Measurements from ENCODE around the gene SMIM29.

CAGE:
- cytosol, long polyA minus RNA: no peak
- cytosol, long polyA plus RNA: no peak
- long polyA plus RNA: no peak
- nucleus, long polyA minus RNA: no peak
- nucleus, long polyA plus RNA: no peak
These were observed 39.9 kb upstream of the MLN start for GRCh38 chr6:33843501-33844291.

DNA sequence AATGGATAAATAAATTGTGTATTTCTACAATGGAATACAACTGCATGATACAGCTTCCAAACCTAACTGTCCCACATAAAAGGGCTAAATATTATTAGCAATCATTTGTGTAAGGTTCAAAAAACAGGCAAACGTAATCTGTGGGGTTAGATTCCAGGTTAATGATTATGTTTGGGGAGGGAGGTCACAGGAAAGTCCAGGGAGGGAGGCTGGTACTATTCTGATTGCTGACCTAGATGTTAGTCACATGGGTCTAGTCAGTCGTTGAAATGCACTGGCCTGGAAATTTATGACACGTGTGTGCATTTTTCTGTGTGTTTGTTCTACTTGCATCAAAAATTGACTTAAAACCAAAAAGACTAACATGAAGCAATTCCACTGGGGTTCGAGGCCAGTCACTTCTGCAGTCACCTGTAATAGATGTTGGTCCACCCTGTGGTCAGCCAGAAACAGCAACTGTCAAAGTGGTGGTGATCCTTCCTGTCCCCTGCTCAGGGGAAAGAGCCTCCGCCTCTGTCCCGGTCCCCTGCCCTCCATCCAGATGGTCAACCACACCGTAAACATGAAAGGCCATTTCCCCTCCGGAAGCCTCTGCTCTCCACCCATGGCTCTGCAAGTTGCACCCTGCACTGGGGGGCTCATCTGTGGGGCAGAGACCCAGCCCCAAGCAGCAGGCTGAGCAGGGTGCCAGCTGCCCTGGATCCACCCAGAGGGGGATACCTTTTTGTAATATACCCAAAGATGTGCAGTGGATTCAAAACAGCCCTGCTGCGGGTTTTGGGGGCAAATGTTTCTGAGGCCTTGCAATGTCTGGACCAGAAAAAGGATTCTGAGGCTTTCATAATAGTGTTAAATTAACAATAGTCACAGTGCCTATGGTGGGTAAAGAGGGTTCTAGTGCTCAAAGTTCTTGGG lies 104.4 kb upstream of the MLN start:
CAGE:
- cytosol, long polyA minus RNA: no peak
- cytosol, long polyA plus RNA: no peak
- long polyA plus RNA: no peak
- nucleus, long polyA minus RNA: no peak
- nucleus, long polyA plus RNA: no peak

GRCh38 chr6:34142592-34143017 lies 3.3 kb downstream of the GRM4 start:
CAGE:
- cytosol, long polyA minus RNA: no peak
- cytosol, long polyA plus RNA: no peak
- long polyA plus RNA: no peak
- nucleus, long polyA minus RNA: no peak
- nucleus, long polyA plus RNA: no peak

DNA sequence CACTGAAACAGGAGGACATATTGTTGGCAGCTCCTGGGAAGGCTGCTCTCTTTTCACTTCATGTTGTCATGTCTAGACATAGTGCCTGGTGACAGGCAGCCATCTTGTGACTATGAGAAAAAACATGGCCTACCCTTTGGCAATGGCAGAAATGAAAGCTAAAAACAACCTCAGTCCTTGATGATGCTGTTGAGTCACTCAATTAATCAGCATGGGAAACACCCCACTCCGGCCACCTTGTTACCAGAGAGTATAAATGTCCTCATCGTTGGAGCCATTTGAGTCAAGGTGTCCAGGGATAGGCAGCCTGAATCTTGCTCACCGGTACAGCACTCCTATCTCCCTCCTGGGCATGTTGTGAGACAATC lies 31.2 kb upstream of the HMGA1 start:
CAGE:
- cytosol, long polyA minus RNA: no peak
- cytosol, long polyA plus RNA: no peak
- long polyA plus RNA: no peak
- nucleus, long polyA minus RNA: no peak
- nucleus, long polyA plus RNA: no peak

CAGE:
- cytosol, long polyA minus RNA: start-site peak on the plus strand at chr6:34237123-34237202, 30 reads
- cytosol, long polyA plus RNA: no peak
- long polyA plus RNA: no peak
- nucleus, long polyA minus RNA: no peak
- nucleus, long polyA plus RNA: no peak
These were observed 525 bp downstream of the HMGA1 start for GRCh38 chr6:34236968-34237828.

CAGE:
- cytosol, long polyA minus RNA: no peak
- cytosol, long polyA plus RNA: no peak
- long polyA plus RNA: no peak
- nucleus, long polyA minus RNA: no peak
- nucleus, long polyA plus RNA: no peak
These were observed 1.9 kb downstream of the HMGA1 start for GRCh38 chr6:34238438-34239048.

DNA sequence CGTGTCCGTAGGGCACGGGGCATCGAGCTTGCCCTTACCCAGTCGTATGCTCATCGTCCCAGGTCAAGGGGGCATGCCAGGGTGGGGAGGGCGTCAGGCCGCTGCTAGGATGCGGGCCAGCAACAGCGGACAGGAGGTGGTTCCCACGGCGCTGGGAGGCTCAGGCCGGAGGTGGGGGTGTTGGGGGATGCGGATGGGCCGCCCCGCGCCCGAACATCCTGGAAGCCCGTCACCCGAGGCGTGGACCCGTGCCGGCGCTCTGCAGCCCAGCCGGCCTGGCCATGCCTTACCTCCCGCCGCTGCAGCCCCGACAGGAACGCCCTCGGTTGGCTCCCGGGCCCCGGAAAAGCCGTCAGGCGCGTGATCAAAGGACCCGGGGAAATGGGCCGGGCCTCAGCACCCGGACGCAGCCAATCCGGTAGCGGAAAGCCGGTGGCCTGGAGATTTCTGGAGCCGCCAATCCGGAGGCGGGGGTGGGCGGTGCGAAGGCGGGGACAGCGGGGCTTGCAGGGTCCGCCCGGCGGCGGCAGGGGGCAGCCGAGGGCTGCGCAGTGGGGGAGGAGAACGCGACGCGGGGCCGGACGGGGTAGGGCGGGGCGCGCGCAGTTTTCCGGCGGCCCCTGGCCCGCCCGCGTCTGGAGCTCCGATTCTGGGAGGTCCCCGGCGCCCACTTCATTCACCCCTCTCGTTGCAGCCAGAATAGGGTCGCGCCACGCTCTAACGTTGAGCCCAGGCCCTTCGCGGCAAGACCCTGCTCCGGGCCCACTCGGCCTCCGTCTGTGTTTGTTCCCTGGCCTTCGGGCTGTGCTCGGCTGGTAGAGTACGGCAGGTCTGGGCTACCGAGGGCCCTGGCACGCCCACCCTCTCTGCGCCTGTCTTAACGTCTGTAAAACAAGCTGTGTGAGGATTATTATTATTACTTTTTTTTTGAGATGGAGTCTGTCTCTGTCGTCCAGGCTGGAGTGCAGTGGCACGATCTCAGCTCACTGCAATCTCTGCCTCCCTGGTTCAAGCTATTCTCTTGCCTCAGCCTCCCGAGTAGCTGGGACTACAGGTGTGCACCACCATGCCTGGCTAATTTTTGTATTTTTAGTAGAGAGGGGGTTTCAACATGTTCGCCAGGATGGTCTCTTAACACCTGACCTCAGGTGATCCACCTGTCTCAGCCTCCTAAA lies at the start of gene SMIM29:
TSS of gene SMIM29 (minus strand) at position 318 of the 1,175 bp plus-strand sequence.
CAGE:
- cytosol, long polyA minus RNA: start-site peak on the minus strand centred at position 336 of the sequence, 16 bp wide, 30 reads
- cytosol, long polyA plus RNA: start-site peak on the minus strand centred at position 343 of the sequence, 42 bp wide, 956 and 157 reads in 2 replicates
- long polyA plus RNA: start-site peak on the minus strand centred at position 343 of the sequence, 50 bp wide, 1,547 and 946 reads in 2 replicates
- nucleus, long polyA minus RNA: no peak
- nucleus, long polyA plus RNA: start-site peak on the minus strand centred at position 347 of the sequence, 50 bp wide, 209 and 232 reads in 2 replicates

DNA sequence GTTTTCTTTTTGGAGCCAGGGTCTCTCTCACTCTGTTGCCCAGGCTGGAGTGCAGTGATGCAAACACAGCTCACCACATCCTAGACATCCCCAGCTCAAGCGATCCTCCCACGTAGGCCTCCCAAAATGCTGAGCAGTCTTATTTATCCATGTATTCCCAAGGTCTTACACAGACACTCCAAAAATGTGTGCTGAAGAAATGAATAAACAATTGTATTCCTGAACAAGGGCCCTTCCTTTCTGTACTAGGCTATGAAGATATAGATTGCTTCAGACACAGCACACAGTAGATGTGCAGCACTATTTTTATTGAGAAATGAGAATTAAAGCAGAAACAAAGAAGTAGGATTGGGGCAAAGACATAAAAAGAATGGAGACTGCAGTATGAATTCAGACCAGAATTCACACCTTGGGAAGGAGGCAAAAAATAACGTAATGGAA lies 9.1 kb downstream of the NUDT3 start:
CAGE:
- cytosol, long polyA minus RNA: no peak
- cytosol, long polyA plus RNA: no peak
- long polyA plus RNA: no peak
- nucleus, long polyA minus RNA: no peak
- nucleus, long polyA plus RNA: no peak

DNA sequence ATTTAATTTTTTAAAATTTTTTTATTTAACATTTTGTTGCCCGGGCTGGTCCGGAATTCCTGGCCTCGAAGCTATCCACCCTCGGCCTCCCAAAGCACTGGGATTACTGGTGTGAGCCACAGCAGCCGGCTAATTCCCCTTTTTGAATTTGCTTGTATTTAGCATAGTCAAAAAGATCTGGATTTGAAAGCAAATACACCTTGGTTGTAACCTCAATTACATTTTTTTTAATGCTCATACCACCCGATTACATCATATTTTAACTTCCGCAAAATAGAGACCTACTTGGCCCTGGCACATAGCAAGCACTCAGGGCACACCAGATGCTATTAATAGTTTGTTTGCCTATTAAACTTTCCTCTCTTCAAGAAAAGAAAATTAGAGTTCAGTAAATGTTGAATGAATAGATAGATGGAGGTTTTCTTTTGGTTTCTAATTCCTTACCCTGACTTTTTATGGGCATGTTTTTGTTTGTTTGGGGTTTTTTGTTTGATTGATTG lies 1.2 kb upstream of the NUDT3 start:
CAGE:
- cytosol, long polyA minus RNA: no peak
- cytosol, long polyA plus RNA: no peak
- long polyA plus RNA: no peak
- nucleus, long polyA minus RNA: no peak
- nucleus, long polyA plus RNA: no peak

DNA sequence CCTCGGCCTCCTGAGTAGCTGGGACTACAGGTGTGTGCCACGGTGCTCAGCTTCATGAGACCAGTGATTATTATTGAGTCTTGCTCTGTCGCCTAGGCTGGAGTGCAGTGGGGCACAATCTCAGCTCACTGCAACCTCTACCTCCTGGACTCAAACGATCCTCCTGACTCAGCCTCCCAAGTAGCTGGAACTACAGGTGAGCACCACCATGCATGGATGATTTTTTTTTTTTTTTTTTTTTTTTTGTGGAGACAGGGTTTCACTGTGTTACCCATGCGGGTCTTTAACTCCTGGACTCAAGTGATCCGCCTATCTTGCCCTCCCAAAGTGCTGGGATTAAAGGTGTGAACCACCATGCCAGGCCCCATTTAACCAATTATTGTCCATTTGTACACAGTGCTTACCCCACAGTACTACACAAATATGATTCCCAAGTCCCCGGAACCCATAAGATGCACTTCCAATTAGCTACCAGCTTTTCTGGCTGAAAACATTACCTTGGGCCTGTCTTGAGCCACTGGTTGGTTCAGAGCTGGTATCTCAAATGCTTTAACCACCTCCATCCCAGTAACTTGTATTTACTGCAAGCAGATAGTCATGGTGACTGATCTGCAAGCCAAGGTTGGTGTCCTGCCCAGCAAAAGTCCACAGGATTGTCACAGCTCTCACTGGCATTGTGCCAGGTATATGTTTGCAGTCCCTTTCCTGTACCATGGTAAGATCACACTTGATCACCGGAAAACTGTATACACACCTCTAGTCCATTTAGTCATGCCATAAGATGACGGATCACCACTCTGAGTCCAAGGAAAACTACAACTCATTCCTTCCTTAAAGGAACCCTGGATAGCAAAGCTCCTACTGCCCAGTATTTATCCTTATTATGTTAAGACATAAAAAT lies 10.0 kb downstream of the RPS10 start:
CAGE:
- cytosol, long polyA minus RNA: no peak
- cytosol, long polyA plus RNA: no peak
- long polyA plus RNA: no peak
- nucleus, long polyA minus RNA: no peak
- nucleus, long polyA plus RNA: no peak

CAGE:
- cytosol, long polyA minus RNA: no peak
- cytosol, long polyA plus RNA: no peak
- long polyA plus RNA: no peak
- nucleus, long polyA minus RNA: no peak
- nucleus, long polyA plus RNA: no peak
These were observed 662 bp downstream of the RPS10 start for GRCh38 chr6:34424872-34425942.

DNA sequence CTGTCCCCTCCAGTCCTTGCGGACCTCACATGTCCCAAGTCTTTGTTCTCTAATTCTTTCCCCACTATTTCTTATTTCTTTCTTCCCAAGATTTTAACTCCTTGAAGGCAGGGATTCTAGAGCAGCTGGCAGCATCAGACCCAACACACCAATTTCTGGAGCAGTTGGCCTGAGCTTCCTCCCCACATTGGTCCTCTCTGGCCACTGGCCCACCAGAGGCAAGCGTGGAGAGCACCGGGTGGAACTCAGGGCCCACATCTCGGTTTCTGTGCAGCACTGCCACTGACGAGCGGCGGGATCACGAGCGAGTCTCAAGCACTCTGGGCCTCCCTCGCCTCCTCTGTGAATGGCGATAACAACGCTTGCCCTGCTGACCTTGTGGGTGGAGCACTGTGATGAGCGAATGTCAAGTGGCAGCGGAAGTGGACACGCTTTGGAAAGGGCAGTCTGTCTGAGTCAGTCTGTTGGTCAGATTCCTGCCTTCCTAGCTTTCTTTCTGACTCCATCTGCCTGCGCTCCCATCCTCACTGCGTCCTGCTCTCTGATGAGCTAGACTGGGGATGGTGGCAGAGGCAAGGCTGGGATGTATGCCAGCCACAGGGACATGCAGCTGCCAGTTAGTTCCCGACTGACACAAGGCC lies 4.3 kb upstream of the SPDEF start:
CAGE:
- cytosol, long polyA minus RNA: no peak
- cytosol, long polyA plus RNA: no peak
- long polyA plus RNA: no peak
- nucleus, long polyA minus RNA: no peak
- nucleus, long polyA plus RNA: no peak

CAGE:
- cytosol, long polyA minus RNA: no peak
- cytosol, long polyA plus RNA: no peak
- long polyA plus RNA: no peak
- nucleus, long polyA minus RNA: no peak
- nucleus, long polyA plus RNA: no peak
These were observed 20.4 kb upstream of the SPDEF start for GRCh38 chr6:34576501-34576988.

DNA sequence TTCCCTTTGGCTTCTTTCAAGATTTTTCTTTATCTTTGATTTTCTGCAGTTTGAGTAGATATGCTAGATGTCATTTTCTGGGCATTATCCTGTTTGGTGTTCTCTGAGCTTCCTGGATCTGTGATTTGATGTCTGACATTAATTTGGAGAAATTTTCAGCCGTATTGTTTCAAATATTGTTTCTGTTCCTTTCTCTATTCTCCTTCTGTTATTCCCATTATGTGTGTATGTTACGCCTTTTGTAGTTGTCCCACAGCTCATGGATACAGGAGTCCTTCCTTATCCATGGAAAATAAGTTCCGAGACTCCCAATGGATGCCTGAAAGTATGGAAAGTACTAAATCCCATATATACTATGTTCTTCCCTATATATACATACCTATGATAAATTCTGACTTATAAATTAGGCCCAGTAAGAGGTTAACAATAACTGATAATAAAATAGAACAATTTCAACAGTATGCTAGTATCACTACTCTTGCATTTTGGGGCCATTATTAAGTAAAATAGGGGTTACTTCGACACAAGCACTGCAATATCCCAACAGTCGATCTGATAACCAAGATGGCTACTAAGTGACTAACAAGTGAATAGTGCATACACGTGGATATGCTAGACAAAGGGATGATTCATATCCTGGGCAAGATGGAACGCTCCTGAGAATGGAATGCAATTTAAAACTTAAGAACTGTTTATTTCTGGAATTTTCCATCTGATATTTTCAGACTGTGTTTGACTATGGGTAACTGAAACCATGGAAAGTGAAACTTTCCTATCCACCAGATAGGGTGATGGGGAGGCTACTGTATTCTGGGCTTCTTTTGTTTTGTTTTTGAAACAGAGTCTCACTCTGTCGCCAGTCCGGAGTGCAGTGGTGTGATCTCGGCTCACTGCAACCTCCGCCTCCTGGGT lies 66.7 kb downstream of the ILRUN start:
CAGE:
- cytosol, long polyA minus RNA: no peak
- cytosol, long polyA plus RNA: no peak
- long polyA plus RNA: no peak
- nucleus, long polyA minus RNA: no peak
- nucleus, long polyA plus RNA: no peak

DNA sequence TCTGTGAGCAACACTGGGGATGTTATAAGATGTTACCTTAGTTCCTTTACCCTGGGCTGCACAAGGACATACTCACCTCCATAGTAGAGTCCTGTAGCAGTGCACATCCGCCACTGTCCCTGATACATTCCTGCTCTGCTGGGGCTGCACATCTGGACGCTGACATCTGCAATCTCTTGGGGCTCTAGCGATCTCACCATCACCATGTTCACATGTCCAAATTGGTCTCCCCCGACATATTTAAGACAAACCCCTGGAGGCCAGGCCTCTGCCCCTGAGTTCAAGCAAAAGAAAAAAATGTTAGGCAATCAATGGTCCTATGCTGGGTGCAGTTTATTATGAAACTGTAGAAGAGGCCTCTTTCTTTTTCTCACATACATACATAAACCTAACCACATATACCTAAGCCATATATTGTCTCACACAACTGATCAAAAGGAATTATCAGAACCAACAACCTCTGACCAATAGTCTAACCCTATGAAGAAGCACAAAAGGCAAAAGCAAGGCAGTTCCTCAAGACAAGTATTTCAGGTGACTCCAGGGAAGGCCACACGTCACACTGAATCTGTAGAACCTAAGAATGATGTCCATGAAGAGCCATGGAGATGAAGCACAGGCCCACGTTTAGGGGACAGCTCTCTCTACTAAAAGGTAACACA lies 49.9 kb downstream of the ILRUN start:
CAGE:
- cytosol, long polyA minus RNA: start-site peak on the minus strand centred at position 218 of the sequence, 49 bp wide, 22 reads
- cytosol, long polyA plus RNA: no peak
- long polyA plus RNA: no peak
- nucleus, long polyA minus RNA: no peak
- nucleus, long polyA plus RNA: no peak

DNA sequence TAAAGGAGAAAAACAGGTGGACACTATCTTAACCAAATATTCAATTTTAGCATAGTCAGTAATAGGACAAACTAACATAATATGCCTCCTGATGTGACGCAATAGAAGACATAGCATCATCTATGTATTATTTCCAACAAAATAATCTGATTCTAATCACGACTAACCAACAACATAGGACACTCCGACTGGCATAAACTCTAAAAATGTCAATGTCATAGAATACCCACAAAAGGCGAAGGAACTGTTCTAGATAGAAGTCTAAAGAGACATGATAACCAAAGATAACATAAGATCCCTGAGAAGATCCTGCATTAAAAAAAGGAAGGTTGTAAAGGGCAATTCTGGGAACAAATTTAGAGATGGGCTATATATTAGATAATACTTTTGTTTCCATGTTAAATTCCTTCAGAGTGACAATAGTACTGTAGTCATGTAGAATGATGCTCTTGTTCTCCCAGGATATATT lies 28.9 kb downstream of the ILRUN start:
CAGE:
- cytosol, long polyA minus RNA: no peak
- cytosol, long polyA plus RNA: no peak
- long polyA plus RNA: no peak
- nucleus, long polyA minus RNA: no peak
- nucleus, long polyA plus RNA: no peak

DNA sequence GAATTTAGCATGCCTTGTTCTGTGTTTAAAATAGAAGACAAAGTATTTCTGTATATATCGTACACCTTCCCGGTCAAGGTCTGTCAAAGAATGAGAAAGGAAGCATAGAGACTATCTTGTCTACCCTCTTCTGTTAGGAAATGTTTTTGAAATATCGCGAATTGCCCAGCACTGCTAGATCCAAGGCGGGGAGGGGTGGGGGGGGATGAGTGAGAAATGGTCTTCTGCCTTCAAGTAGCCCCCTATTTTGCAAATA lies 825 bp upstream of the ILRUN start:
CAGE:
- cytosol, long polyA minus RNA: no peak
- cytosol, long polyA plus RNA: no peak
- long polyA plus RNA: no peak
- nucleus, long polyA minus RNA: no peak
- nucleus, long polyA plus RNA: no peak

CAGE:
- cytosol, long polyA minus RNA: no peak
- cytosol, long polyA plus RNA: no peak
- long polyA plus RNA: no peak
- nucleus, long polyA minus RNA: no peak
- nucleus, long polyA plus RNA: no peak
These were observed 30.5 kb downstream of the ANKS1A start for GRCh38 chr6:34919596-34919953.

CAGE:
- cytosol, long polyA minus RNA: no peak
- cytosol, long polyA plus RNA: no peak
- long polyA plus RNA: no peak
- nucleus, long polyA minus RNA: no peak
- nucleus, long polyA plus RNA: no peak
These were observed 80.8 kb downstream of the ANKS1A start for GRCh38 chr6:34969791-34970329.

CAGE:
- cytosol, long polyA minus RNA: no peak
- cytosol, long polyA plus RNA: no peak
- long polyA plus RNA: no peak
- nucleus, long polyA minus RNA: no peak
- nucleus, long polyA plus RNA: no peak
These were observed 110.4 kb downstream of the ANKS1A start for GRCh38 chr6:34999416-34999973.